Measurements from ENCODE around the gene NPR2.

DNA sequence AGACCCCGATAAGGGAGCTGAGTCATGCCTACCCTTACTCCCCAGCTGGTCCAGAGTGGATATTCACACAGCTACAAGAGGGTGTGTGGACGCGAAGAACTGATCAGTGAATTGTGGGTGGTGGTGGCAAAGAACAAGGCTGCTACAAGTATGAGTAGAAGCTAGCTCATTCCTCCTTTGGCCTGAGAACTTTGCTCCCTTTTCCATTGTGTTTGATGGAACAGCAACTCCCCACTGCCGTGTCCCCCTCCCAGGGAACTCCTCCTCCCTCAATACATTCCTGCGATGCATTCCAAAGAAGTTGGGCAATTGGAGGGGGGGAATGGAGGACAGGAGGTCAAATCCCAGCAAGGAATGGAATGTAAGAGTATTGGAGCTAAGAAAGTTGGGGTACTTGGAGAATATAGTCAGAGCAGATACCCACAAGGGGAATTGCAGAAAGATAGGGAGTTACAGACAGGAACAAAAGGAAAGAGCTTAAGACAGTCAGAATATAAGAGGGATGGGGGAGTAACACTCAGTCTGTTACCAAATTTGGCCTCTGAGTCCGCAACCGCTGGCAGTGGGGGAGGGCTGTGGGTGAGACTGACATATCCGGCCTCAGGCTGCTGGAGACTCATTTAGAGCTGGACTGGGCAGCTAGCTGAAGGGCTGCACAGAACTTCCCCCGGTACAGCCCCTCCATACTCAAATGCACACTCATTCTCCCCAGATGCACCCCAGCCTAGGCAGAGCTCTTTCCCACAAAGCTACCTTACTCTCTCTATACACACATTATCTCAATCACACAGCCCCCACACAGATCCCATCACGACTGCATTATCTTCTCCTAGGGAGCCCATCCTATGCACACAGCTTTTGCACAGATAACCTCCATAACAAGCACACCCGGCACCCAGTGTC lies 3.9 kb downstream of the TLN1 start:
- PRO-cap = bidirectional peak, plus-strand start at position 619 of the sequence, minus-strand start at position 504 of the sequence

DNA sequence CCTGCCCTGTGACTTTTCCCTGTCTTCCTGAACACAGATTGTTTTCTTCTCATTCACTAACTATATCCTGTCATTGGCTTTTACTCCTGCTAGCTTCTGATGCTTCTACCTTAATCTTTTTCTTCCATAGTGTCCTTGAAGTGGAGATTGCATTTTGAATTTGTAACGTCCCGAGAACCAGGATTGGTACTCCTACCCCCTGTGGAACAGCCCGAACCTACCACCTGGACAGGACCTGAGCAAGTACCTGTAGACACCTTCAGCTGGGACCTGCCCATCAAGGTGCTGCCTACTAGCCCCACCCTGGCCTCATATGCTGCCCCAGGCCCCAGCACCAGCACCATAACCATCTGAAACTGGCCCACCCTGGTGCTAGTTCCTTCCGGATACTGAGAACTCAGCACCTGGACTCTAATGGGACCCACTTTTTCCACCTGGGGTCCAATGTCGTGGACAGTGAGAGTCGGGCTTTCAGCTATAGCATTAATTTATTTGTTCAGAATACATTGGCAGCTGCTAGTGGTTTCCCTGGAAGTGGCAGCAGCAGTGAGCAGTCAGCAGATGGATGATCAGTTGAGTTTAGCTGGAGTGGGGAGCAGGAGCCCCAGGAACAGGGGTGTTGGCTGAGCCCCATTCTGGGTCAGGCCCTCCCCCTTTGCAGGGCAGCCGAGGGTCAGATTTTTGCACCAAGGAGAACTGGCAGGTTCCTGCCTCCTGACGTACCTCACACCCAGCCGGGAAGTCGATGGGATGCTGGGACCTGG lies 1.4 kb downstream of the MSMP start:
- PRO-cap = no peak

DNA sequence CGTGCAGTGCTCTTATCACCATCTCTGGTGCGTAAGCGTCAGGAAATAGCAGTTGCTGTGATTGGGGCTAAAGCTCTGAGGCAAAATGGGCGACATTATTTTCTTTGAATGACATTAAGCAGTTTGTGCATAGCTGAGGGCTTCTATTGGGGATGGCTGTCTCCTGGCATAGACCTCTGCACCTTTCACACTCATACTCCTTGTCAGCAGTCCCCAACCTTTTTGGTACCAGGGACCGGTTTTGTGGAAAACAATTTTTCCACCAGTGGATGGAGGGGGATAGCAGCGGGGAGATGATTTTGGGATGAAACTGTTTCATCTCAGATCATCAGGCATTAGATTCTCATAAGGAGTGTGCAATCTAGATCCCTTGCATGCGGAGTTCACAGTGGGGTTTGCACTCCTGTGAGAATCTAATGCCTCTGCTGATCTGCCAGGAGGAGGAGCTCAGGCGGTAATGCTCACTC lies 1.2 kb upstream of the MSMP start:
- PRO-cap = no peak

GRCh38 chr9:35791026-35791852 lies at the start of gene NPR2:
Gene NPR2 (plus strand): TSS chr9:35791591.
- PRO-cap = no peak

DNA sequence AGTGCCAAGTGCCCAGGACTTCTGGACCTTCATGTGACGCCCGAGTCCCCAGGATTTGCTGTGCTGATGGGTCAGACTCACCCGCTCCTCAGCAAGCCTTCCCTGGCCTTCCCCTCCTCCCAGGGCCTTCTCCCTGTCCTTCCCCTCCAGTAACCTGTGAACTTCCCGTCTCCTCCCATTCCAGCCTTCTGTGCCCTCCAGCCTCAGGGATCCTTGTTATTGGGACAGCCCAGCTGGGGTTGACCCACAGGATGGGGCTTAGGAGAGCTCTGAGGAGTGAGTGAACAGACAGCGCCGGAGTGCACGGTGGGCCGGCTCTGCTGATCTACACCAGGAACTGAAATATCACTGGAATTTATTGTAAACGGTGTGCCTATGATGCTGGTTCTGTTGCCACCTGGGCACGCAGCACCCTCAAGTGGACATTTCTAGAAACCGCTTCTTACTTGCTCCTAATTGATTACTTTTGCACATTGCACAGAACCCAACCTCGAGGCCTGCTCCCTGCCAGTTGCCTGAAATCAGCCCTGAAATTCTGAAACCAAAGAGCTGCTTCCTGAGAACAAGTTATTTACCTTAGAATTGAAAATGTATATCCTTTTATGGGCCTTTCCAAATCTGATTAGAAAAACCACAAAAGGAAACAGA lies 1.5 kb downstream of the SPAAR start:
- PRO-cap = bidirectional peak, plus-strand start at position 272 of the sequence, minus-strand start at position 110 of the sequence; bidirectional peak, plus-strand start at position 295 of the sequence, minus-strand start at position 329 of the sequence

DNA sequence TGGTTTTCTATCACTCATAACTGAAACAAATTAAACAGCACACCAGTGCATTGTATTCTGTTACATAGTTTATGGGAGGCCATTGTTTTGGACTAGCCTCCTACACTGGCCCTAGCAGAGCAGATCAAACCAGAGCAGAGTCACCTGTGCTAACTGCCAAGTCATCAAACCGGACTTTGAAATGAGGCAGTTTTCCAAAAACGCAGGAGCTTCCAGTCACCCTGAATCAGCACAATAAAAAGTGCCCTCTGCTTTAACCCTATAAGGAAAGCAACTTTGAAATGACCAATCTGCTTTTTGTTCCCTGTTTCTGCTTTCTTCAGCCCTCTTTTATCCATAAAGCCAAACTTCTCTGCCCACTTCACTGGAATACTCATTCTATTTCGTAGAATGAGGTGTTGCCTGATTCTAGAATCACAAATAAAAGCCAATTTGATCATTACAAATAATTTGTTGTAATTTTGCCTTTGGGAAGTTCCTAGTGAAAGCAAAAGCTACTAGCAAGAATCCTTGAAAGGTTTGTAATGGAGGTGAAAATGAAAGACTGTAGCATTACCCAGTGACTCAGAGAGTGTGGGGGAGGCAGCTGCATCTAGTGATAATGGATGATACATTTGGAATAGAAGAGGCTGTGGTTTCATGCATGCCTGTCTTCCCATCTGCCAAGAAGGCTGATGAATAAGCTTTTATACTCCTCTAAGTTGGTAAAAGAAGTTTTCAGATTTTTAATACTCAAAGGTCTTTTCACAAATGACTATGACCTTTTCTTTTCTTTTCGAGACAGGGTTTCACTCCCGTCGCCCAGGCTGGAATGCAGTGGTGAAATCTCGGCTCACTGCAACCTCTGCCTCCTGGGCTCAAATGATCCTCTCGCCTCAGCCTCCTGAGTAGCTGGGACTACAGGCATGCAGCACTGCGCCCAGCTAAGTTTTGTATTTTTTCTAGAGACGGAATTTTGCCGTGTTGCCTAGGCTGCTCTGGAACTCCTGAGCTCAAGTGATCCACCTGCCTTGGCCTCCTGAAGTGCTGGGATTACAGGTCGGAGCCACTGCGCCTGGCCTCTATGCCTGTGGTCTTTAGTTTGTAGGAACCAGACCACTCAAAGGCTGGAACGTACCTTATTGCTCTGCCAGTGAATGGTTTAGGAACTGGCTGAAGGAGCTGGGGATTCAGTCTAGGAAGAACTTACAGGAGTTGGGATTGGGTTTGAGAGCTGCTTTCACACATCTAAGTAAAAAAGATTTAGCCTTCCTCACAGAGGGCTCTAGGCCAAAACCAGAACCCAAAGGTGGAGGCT lies 15.0 kb downstream of the SPAAR start:
- PRO-cap = no peak

DNA sequence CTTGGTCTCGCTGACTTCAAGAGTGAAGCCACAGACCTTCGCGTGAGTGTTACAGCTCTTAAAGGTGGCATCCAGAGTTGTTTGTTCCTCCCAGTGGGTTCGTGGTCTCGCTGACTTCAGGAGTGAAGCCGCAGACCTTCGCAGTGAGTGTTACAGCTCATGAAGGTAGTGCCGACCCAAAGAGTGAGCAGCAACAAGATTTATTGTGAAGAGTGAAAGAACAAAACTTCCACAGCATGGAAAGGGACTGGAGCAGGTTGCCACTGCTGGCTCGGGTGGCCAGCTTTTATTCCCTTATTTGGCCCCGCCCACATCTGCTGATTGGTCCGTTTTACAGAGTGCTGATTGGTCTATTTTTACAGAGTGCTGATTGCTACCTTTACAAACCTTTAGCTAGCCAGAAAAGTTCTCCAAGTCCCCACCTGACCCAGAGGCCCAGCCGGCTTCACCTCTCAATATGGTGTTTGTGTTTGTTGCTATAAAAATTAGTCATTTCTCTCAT lies 49.7 kb downstream of the RECK start:
- PRO-cap = no peak

DNA sequence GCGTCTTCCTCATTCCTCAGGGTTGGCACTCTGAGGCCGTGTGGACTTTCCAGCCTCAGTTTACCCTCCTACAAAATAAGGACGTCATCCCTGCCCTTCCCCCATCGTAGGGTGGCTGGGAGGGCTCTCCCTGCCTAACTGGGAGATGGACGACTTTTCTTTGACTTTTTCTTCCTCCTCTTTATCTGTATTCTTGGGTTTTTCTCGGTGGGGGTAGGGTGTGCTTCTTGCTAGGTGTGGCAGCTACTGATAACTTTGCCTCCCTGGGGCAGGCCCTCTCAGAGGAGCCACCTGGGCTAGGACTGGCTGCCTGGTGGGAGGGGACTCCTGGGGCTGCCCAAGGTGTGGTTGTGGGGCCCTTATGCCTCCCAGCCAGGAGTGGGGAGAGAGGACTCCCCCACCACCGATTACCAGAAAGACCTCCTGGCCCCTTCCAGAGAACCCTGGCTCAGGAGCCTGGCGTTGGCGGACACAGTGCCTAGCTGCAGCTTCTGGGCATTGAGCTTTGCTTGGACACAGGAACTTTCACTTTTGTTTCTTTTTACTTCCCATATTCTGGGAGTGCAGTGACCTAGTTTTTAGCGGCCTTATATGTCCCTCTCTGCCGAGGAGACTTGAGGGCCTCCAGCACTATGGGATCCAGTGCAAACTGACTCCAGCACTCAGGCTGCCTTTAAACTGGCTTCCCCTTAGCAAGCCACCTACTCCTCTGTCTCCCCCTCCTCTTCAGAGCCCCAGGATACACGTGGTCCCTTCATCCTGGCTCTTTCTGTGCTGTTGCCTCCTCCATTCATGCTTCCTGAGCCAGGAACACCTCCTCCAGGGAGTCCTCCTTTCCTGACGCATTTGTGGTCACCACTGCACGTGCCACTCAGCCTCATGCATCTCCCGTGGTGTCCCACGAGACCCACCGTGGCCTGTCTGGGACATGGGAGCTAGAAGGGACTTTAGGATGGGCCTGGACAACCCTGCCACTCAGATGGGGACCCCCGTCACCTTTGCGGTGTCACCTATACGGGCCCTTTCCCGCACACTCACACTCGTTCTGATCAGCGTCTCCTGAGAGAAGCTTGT lies 6.3 kb downstream of the GLIPR2 start:
- PRO-cap = no peak

DNA sequence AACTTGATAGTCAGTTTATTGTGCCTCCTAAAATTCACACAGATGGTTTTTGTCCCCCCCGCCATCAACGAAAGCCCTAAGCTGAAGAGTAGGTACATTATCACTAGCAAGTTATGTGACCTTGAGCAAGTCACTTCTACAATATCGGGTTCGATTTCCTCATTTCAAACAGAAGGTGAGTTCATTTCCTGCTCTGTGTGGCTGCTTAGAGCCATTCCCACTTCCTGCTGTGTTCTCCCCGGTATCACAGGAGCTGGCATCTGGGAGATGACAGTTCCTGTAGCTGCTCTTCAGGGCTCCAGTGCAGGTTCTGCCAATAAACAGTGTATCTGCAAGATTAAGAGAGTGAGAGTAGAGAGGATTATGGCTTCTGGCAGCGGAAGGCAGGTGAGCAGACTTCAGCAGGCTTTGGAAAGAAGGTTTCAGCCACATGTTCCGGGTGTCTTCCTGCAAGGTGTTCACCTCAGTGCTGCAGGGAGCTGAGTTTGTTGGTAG lies 48.5 kb upstream of the GNE start:
- PRO-cap = bidirectional peak, plus-strand start at position 232 of the sequence, minus-strand start at position 146 of the sequence

DNA sequence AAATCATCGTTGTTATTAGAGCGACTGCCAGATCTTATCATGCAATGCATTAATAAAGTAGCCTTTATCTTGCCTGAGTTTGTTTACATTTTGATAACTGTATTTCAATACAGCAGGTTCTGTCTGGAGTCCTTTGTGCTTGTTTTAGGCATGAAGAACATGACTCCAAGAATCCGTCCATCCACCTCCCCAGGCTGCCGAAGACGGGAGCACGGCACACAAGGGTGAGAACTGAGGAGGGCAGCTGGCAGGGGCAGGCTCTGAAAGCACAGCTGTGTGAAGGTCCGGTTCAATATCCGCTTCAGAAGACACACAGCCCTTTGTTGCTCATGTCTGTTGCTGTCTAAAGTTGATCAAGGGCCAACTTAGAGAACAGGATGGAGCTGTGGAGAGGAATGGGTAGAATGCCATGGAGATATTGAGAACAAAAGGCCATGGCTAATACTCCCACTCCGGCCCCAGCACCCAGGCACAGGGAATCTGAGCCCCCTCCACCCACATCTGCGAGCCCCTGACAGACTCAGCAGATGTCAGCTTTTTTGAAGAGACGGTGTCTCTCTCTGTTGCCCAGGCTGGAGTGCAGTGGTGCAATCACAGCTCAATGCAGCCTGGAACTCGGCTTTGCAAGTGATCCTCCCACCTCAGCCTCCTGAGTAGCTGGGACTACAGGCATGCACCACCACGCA lies 58.5 kb upstream of the GNE start:
- PRO-cap = no peak

DNA sequence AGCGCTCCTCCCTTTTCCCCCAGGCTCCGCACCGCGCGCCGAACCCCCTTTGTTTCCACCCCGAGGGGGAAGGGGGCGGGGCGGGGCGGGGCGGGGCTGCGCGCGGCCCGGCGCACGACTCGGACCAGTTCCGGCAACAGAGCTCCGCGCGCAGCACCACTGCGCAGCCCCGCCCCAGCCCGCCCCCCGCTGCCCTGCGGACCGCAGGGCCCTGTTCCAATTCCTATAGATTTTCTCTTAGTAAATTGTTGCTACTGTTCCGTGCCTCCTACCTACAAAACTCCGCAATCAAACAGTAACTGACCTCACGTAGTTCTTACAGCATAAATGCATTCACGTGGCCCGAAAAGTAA lies 1.0 kb upstream of the RNF38 start:
- PRO-cap = no peak

- PRO-cap = bidirectional peak, plus-strand start at chr9:36868355, minus-strand start at chr9:36868165
Observed at GRCh38 chr9:36867716-36868655, 166.1 kb downstream of the PAX5 start.

- PRO-cap = no peak
Observed at GRCh38 chr9:36949261-36949956, 84.7 kb downstream of the PAX5 start.

DNA sequence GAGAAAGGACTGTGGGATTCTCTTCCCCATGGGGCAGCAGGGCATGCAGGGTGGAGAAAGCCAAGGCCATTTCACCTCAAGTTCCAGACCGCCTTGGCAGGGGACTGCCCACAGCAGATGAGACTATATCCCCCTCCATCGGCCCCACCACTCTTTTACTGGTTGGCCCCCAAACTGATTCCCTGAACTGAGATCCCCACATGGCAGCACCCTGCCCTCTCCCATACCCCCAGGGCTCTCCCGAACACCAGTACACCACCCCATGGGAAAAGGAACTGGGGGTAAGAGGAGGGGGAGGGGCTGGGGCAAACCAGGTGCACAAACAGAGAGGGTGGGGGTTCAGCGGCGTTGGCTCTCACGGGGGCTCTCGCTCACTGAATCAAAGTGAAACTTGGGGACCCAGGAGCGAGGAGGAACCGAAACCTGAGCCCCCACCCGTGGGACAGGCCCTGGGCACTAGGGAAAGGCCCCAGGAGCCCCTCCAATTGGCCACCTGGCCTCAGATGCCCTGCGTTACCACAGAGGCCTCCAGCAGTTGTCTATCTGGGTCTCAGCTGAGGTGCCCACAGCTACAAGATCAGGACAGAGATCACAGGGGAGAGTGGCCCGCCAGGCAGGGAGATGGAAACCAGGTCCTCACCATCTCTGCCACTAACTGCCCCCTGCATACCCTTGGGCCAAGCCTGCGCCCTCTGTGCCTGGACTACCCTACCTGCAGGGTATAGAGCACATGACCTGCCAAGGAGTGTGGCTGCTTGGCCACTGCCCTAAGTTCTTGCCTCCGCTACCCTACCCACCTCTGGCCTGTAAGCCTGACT lies 40.2 kb downstream of the PAX5 start:
- PRO-cap = unidirectional peak, plus-strand start at position 534 of the sequence

- PRO-cap = no peak
Observed at GRCh38 chr9:37156663-37157299, 36.4 kb downstream of the ZCCHC7 start.

GRCh38 chr9:37198208-37198836 lies 77.9 kb downstream of the ZCCHC7 start:
- PRO-cap = no peak

DNA sequence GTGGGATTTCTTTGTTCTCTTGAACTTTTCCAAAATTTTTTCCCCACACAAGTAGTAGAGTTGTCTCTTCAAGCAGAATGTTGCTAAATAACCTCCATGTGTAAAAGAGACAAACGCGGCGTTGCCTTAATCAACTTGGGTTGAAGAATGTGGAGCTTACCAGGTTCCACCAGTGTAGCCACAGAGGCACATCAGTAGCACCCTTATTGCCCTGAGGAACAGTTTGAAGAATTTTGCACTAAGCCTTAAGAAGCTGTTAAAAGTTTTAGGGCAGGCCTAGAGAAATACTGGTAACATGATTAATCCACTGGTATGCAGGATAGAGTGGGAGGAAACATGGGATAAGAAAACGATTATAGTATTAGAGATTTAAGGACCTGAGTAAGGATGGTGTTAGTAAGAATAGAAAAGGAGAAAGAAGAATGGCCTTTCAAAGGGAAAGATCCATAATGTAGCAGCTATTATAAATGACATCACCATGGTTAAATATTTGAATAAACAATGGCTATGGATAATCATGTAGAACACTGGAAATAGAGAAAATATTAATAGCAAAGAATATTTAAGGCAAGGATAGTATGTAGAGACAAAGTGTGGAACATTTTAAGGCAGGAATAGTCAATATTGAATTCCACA lies 100.7 kb downstream of the ZCCHC7 start:
- PRO-cap = no peak

GRCh38 chr9:37412202-37413169 lies 10.0 kb upstream of the GRHPR start:
- PRO-cap = no peak

DNA sequence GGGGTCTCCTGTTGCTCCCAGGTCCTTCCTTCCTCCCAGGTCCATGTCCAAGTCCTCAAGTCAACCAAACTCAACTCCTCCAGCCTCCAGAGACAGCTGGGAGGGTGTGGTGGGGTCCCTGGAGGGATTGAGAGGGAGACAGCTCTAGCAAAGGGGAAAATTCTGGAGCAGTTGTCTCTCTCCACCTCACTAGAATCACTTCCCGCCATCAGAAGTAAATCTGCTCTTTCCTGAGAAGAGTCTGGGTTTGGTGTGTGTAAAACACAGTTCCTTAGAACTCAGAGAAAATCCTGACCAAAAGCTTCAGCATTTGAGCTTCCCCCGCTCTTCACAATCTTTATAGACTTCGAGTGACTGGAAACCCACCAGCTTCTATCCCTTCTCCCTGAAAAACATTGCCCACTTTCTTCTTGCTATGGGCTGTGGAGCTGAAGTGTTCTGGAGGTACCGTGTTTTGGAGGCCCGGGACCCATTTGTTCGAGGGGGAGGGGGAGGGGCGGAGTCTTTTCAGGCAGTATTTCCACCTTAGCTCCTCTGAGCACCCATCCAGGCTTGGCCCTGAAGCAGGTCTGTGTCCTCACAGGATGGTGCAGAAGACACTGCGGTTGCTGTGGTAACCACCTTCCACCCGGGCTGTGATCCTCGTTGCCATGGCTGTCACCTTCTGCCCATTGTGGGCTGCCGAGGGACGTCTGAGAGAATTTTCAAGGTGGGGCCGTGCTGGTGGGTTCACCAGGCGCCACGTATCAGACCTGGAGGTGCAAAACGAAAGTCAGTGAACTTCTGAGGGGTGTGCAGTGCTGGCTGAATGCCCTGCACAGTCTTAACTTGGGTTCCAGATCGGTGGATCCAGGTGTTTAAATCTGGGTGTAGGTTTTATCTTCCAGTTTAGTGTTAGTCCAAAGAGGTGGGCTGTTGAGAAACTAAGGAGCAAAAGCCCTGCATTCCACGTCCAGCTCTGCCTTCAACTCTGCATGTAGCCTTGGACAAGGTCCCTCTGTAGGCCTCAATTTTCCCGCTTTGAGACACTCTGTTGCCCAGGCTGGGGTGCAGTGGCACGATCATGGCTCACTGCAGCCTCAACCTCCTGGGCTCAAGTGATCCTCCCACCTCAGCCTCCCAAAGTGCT lies 26.6 kb downstream of the POLR1E start:
- PRO-cap = no peak

- PRO-cap = bidirectional peak, plus-strand start at chr9:37529416, minus-strand start at chr9:37529274
Observed at GRCh38 chr9:37528827-37529679, 43.3 kb downstream of the POLR1E start.

Measured in mucosa of descending colon (tissue), 1 donor.